T47D (cell line): ENCODE results near the gene TBX3.

DNA sequence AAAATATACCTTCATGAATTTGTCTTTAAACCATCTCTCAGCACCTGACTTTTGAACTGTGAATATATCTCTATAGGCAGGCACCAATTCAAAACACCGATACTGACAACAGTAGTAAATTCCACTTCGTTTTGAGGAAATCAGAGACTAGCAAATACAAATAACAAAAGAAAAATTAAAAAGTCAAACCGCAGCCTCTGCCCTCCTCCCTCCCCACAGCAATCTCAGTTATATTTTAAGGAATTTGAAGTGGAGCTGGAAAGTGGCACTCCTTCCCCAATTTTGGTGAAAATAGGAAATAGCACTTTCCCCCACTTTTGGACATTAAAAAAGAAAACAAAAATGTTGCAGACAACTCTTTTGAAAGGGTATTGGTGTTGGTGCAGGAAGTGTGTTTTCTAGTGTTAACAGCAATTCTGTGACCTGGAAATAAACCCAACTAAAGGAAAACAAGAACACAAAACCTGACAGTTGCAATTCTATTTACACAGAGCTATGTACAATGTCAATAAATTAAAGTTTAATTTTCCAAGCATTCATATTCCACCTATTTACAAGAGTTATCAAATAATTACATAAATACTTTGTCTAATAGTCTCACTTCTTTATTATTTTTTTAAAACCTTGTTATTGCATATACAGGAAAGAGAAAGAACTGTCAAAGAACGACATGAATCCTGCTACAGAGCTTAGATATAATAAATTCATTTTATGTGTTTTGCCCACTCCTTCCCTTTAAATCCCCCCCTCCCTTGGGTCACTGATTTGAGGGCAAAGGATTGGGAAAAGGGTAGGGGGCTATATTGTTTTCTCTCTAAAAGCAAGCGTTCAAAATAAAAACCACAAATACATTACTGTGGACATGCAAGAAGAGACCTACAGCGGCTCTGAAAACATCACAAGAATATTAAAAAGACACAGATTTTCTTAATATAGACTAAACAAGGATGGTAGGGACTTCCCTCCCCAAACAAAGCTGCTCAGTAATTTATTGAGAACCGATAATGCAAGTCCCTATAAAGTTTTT lies 13.3 kb downstream of the TBX3 start:
- RRBS, result no CpG with 5 or more reads among the region's 7 CpGs

GRCh38 chr12:114678470-114679538 lies 5.2 kb downstream of the TBX3 start:
- RRBS, result no CpG with 5 or more reads among the region's 6 CpGs

- RRBS, result 2% methylated on average over 22 of the region's 40 CpGs
Measured at GRCh38 chr12:114682669-114683285, 1.2 kb downstream of the TBX3 start.

- RRBS, result 2% methylated on average over 8 of the region's 28 CpGs
Measured at GRCh38 chr12:114683801-114684229, at the start of gene TBX3. TBX3 (minus strand) TSS chr12:114684175.

DNA sequence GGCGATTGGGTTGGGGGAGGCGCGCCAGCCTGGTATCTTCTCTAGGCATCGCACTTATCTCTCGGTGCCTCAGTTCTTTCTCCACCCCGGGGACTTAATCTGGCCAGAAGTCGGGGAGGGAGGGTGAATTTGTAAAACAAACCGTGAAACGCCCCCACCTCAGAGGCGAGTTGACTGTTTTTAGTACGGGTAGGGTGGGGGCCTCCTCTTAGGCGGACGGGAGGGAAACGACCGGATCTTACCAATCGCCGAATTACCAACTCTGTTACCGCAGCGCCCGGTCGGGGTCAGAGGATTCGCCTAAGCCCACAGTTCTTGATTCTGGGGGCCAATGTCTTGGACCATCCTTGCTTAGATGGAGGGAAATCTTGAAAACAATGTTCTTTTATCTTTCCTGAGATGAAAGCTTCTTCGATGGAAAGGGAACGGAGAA lies 1.4 kb upstream of the TBX3 start:
- RRBS, result 69% methylated on average over 8 of the region's 24 CpGs

- RRBS, result no CpG with 5 or more reads among the region's 12 CpGs
Measured at GRCh38 chr12:114694363-114695275, 10.6 kb upstream of the TBX3 start.

DNA sequence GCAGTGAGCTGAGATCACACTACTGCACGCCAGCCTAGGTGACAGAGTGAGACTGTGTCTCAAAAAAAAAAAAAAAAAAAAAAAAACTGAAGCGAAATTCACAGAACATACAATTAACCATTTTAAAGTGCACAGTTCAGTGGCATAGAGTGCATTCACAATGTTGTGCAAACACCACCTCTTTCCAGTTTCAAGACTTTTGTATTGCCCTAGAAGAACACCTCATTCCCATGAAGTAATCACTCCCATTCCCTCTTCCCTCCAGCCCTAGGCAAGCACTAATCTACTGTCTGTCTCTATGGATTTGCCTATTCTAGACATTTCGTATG lies 120.2 kb upstream of the TBX3 start:
- RRBS, result no CpG with 5 or more reads among the region's 3 CpGs

DNA sequence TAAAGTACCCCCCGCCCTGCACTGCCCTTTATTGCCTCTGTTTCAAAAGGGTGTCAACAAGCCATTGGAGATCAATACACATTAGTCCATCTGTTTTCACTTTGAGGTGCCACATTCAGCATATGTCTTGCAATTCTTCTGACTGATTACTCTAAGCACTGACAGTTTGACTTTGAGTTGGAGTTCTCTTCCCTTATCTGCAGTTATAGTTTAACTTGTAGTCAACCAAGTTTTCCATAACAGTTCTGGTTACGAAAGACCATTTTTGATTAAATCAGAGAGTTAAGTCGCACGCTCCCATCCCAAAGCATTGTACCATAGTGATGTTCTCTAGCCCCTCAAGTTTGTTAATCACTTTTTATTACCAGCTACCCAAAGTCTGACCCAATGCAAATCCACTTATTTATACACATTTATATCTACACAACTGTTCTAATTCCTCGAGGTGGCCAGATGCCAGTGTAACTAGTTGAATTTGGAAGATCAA lies 260.8 kb upstream of the TBX3 start:
- RRBS, result no CpG with 5 or more reads among the region's 5 CpGs

DNA sequence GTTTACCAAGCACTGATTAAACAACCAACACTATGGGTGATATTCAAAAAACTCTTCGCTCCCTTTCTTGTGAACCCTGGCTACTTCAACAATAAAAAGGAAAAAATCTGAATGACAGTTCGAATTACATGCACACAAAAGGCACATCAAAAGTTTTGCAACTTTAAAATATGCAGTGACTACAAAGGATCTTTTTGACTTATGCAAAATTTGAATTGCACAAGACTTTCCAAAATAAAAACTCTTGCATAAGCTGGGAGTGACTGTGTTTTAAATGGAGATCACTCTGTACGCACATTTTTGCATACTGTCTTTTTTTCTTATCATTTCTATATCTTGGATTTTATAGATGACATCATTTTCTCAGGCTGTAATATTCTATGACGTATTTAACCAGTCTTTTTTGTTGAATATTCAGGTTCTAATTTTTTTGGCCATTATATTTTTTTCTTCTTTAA lies 667.6 kb upstream of the TBX3 start:
- RRBS, result no CpG with 5 or more reads among the region's 4 CpGs

- RRBS, result no CpG with 5 or more reads among the region's 11 CpGs
Measured at GRCh38 chr12:115507744-115508671, 769.5 kb downstream of the MED13L start.

DNA sequence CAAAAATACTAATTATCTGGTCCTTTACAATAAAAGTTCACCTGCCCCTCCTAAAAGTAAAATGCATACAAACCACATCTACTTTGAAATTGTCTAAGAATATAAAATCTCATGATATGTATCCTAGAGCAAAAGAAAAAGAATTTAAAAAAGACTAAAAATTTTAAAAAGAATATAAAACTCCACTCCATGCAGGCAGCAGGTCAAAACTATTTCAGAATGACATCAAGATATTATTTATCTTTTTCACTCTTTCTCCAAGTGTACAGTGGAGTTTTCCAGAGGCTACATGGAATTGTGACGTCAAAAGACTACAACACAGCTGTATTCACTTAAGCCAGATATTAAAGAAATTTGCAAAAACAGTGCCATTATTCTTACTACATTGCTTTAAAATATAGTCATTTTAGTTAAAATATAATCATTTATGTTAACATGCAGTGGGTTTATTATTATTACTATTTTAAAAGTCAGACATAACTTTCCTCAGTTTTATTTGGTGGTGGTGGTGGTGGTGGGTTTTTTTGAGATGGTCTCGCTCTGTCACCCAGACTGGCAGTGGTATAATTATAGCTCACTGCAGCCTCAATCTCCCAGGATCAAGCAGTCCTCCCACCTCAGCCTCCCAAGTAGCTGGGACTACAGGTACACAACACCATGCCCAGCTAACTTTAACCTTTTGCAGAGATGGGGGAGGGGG lies 198.6 kb downstream of the MED13L start:
- RRBS, result no CpG with 5 or more reads among the region's 2 CpGs

- RRBS, result no CpG with 5 or more reads among the region's 3 CpGs
Measured at GRCh38 chr12:116228819-116229414, 48.6 kb downstream of the MED13L start.

GRCh38 chr12:116237125-116237898 lies 40.2 kb downstream of the MED13L start:
- RRBS, result no CpG with 5 or more reads among the region's 11 CpGs

GRCh38 chr12:116276532-116277481 lies 686 bp downstream of the MED13L start:
- RRBS, result 1% methylated on average over 42 of the region's 114 CpGs

- RRBS, result no CpG with 5 or more reads among the region's 1 CpG
Measured at GRCh38 chr12:116325296-116325586, 47.7 kb upstream of the MED13L start.

DNA sequence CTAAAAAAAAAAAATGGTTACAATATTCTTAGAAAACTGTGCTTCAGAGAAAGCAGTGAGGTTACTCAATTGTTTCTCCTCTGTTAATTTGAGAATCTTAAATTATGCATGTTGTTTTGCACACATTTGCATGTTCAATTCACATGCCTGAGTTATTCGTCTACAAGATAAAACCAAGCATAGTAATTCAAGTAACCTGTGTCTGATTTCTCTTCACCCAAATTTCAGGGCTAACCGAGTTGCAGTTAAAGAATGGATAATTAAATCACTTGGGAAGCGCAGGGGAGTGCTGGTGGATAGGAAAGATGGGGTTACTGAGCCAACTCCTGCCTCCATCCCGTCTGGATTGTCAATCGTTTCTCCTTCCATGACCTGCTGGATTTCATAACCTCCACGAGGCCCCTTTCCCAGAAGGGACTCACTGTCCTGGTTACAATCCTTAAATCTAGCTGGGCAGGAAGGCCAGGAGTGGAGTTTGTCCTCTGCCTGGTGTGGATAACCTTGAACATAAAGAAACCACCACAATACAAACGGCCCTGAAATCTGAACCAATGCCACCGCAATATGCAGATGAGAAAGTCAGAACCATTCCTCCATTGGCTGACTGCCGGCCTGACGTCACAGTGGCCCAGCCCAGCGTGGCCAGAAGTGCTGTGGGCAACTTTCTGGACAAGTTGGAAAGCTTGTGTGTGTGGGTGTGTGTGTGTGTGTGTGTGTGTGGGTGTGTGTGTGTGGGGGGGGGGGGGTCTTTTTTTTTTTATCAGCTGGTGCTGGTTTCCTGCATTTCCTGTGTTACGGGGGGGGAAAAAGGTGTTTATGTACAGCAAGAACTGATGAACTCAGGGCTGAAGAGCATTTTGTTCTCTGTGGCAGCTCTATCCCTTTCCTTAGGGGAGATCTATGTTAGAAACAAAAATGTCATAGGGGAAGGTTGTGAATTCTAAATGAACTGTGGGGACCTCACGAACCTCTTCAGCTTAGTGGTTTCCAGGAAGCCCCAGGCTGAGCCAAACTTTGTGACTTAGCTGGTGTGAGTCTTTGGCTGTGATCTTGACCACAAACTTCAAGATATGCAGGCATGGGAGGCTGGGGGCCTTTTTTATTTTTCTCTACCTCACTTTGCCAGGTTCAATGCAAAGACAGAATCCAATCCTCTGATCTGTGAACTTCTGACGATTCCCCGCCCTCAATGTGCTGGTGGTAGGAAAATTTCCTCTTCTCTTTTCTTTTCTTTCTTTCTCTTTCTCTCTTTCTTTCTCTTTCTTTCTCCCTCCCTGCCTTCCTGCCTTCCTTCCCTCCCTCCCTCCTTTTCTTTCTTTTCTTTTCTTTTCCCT lies 81.6 kb upstream of the MED13L start:
- RRBS, result no CpG with 5 or more reads among the region's 15 CpGs

DNA sequence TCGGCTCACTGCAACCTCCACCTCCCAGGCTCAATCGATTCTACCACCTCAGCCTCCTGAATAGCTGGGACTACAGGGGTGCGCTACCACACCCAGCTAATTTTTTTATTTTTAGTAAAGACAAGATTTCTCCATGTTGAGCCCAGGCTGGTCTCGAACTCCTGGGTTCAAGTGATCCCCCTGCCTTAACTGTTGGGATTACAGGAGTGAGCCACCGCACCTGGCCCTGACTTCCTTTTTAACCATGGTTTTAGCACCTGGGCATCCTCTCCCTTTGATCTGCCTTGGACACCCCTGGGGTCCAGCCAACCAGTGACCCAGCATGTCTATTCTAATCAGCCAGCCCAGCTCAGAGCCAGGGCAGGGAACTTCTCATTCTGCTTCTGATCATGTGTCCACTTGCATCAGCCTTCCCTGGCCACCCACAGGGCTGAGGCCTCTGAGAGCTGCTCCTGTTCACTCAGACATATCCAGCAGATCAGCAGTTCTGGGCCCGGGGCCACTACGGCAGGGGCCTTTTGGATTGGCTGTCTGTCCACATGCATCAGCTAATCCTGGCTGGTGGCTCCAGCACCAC lies 118.0 kb upstream of the MAP1LC3B2 start:
- RRBS, result no CpG with 5 or more reads among the region's 7 CpGs

DNA sequence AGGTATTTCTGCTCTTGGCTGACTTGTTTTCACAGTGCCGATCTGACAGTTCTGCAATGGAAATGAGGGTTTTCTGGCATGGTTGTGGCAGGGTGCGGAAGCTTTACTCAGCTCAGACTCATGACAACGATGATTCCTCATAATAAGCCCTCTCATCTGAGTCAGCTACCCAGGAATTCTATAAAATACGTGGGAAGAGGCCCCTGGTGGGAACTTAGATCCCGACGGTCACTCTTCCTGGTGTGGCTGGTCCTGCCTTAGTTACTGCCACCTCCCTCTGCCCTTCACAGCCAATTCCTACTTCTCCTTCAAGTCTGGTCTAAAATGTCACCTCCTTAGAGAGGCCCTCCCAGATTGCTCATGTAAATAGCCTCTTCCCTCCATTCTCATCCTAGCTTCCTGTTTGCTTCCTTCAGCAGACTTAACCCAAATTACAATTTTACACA lies 104.2 kb upstream of the MAP1LC3B2 start:
- RRBS, result no CpG with 5 or more reads among the region's 6 CpGs

DNA sequence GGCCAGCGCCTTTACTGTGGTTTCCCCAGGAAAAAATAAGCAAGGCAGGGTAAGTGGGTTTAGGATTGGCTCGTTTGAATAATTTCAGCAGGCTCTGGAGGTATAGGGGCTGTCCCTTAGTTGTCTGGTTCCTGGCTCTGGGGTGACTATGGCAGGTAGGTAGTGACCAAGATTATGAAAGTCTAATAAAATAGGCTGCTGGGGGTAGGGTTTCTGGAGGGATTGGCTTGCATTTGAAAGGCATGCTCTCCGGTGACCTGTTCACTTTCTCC lies 35.3 kb downstream of the MAP1LC3B2 start:
- RRBS, result no CpG with 5 or more reads among the region's 3 CpGs

DNA sequence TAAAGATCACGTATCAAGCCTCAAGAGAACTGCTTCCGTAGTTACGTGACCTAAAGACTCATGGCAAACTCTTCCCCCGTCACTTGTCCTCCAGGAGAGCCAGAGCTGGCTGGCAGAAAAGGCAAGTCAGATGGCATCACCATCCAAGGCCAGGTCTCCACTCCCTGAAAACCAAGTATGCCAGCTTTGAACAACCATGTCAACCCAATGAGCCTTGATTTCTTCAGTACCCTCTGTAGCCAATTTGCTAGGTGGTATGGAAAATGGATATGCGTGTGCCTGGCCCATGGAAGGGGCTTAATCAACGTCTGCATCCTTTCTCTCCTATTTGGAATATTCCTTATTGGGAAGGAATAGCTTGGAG lies 40.8 kb downstream of the MAP1LC3B2 start:
- RRBS, result no CpG with 5 or more reads among the region's 6 CpGs